GM23248 (cell line): ENCODE results near the gene IMMT.

DNA sequence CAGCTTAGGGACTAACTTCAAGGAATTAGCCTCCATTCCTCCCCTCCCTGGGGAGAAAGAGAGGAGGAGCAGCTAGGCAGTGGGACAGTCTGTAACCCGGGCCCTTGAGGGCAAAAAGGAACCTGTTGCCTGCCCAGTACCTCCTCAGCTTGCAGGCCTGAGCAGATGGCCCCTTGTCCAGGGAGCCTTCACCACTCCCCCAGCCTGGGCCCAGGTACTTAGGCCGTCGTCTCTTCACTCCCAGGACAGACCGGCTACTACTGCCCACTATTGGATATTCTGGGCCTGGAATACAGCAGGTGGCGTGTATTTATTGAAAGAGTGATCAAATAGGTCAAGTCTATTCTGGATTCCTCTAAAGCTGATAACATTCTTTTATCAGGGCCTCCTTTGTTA is 20.2 kb downstream of the SH2D6 start:
- RAMPAGE, long total RNA = no peak

- RAMPAGE, long total RNA = no peak
Measured at GRCh38 chr2:85468243-85469078, 49.9 kb downstream of the SH2D6 start.

GRCh38 chr2:85499883-85500762 is 38.8 kb upstream of the MAT2A start:
- RAMPAGE, long total RNA = no peak

GRCh38 chr2:85539450-85540211 is 663 bp downstream of the MAT2A start:
- RAMPAGE, long total RNA = no peak

- RAMPAGE, long total RNA = no peak
Measured at GRCh38 chr2:85541562-85541830, 2.5 kb downstream of the MAT2A start.

DNA sequence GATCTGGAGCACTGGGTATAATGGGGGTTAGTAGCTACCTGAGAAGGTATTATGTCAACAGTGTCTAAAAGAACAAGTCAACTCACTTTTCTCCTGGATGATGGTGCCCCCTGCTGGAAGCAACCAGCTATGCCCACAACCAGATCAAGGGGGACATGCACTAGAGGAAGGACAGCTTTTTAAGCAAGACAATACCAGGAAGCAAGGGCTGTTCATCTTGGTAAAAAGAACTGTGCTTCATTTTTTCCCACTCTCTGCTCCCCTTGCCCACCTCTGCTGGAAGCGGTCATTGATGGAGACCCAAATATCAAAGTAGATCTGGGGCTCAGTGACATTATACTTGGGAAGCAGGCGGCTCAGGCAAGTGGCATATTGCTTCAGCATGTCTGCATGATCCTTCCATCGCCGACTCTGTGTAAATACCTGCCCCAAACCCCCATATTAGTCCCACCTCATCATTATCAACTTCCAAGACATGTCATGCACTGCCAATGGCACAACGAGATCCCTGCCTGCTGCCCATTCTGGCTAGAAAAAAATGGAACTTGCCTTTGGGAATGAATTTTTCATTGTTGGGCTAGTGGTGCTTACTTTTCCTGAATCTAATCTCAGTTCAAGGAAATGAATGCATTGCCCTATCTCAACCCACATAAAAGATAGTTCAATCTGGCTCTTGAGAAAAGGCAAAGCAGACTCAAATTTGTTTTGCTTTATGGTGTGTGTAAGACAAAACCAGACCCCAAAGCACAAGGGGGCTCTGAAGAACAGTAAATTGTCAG is 9.0 kb downstream of the GGCX start:
- RAMPAGE, long total RNA = no peak

- RAMPAGE, long total RNA = no peak
Measured at GRCh38 chr2:85590979-85591363, 4.6 kb upstream of the RNF181 start.

DNA sequence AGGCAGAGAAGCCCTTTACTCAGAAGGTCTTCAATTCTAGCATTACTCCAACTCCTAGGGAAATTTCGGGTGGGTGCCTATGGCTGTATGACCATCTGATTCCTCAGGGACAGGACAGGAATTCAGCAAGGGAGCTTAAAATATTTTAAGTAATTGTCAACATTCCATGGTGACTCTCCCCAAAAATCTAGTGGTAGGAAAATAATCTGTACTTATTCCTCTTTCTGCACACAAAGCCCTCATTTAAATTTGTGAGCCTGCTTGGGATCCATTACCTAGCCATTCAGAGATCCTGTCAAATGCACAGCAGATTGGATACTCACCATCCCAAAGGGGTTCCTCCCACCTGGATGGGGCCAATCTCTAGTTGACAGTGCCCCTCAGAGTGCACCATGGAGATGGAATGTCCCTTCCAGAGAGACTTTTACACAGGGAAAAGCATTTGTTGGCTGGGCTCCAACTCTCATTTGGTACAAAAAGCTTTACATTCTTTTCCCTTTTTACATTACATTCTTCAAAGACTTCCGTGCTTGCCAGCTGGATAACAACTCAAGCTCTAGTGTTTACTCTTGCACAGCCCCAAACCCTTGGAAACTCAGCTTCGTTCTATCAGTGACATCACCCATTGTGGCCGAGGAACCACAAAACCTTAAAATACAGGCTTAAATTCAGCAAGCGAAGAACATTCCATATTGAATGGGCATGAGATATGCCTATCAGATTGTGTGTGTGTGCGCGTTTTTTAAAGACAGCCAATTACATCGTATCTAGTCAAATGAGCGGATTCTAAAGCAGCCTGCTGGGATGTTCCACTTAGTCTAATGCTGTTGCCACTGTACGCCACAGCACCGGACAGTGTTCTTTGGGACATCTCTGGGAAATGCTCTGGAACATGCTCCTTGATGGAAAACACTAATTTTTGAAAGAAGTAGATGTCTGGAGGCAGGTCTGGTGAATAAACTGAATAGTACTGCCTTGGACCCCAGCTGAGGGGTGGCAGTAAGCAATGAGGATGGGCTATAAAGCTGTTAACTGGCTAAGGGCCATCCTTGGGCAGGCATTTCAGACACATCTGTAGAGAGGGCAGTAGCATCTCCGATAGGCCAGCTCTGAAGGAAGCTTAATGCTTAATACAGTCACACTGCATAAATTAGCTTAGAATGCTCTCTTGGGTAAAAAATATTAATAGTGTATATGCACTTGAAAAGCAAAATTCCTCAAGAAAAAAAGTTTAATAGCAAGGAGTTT is 3.4 kb upstream of the TMEM150A start:
- RAMPAGE, long total RNA = no peak

GRCh38 chr2:85684891-85685257 is 9.3 kb upstream of the GNLY start:
- RAMPAGE, long total RNA = no peak

DNA sequence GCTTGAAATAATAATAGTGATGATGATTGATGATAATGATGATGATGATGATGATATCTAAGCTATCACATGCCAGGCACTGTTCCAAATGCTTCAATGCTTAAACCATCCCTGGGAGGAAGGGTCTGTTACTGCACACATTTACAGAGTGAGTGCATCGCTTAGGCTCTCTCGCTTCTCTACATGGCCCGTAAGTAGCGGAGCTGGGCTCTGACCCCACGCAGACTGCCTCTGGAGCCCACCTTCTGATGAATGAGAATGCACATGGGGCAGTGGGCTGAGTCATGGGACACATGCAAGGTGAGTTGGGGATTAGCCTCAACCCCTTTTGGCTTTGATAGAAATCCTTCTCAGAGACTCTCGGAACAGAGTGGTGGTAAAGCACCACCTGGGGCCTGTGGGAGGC is 15.6 kb downstream of the GNLY start:
- RAMPAGE, long total RNA = no peak

DNA sequence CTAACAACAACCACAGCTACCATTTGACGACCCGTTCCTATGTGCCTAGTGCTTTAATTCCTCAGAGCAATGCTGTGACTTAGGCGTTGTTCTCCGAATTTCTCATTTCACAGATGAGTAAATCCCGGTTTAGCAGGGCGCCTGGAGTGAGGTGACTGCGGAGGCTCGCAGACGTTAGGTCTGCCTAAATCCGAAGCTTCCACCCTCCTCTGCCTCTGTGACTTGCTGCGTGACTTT is 820 bp upstream of the ATOH8 start:
- RAMPAGE, long total RNA = no peak

- RAMPAGE, long total RNA = no peak
Measured at GRCh38 chr2:85778775-85779481, 25.1 kb downstream of the ATOH8 start.

GRCh38 chr2:85811031-85811862 is 57.5 kb downstream of the ATOH8 start:
- RAMPAGE, long total RNA = no peak

- RAMPAGE, long total RNA = no peak
Measured at GRCh38 chr2:85838196-85838661, 50.6 kb downstream of the ST3GAL5 start.

DNA sequence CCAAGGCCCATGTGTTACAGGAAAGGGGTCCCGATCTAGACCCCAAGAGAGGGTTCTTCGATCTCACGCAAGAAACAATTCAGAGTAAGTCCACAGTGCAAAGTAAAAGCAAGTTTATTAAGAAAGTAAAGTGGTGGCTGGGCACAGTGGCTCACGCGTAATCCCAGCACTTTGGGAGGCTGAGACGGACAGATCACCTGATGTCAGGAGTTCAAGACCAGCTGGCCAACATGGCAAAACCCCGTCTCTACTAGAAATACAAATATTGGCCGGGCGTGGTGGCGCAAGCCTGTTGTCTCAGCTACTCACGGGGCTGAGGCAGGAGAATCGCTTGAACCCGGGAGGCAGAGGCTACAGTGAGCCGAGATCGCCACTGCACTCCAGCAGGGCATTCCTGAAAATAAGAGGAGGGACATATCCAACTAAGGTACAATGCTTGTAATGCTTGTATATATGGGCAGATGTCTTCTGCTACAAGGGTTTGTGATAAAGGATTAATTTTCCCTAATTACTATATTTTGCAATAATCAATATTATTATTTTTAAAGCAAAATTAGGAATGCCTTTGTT is 1.2 kb upstream of the ST3GAL5 start:
- RAMPAGE, long total RNA = no peak

- RAMPAGE, long total RNA = no peak
Measured at GRCh38 chr2:85904809-85905884, 16.4 kb upstream of the ST3GAL5 start.

DNA sequence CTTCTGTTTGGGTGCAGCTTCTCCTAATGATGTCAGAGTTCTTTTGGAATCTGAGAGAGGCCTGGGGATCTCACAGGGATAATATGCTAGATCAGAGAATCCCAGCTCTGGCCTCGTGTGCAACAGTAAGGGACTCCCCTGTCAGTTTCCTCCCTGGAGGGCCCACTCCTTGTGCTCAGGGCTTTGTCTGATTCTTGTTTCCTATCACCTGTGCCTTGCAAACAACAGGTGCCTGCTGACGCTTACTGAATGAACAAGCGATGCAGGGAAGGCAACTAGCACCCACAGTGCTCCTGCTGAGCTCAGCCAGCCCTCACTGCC is 66.2 kb downstream of the POLR1A start:
- RAMPAGE, long total RNA = no peak

DNA sequence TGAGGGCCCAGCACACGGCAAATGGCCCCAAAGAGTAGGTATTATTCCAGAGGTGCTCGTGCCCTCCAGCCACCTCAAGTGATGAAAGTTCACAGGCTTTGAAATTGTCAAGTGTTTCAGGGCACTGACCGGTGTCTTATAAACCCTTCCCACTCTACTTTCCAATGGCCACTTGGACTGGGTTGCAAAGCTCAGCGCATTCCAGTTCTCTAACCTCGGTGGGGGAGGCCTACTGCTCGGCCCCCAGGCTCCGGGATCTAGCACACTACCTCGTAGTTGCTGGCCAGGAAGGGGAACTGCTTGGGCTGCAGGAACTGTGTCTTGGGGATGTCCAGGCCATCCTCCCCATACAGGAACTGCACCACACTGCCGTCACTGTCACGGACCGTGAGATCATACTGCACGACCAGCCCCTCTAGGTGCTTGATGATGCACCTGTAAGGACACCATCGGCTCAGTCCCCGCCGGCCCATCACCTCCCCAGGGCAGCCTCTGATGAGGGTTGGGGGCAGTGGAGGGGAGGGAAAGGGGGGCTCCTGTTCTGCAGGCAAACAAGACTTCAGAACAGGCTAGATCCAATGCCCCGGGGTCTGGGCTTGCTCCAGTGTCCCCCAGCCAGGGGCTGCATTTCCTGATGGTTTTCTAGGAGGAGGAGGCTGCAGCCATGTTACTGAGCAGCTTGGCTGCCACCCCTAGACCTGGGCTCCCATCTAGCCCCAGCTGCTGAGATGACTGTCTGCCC is 61.6 kb downstream of the POLR1A start:
- RAMPAGE, long total RNA = no peak

DNA sequence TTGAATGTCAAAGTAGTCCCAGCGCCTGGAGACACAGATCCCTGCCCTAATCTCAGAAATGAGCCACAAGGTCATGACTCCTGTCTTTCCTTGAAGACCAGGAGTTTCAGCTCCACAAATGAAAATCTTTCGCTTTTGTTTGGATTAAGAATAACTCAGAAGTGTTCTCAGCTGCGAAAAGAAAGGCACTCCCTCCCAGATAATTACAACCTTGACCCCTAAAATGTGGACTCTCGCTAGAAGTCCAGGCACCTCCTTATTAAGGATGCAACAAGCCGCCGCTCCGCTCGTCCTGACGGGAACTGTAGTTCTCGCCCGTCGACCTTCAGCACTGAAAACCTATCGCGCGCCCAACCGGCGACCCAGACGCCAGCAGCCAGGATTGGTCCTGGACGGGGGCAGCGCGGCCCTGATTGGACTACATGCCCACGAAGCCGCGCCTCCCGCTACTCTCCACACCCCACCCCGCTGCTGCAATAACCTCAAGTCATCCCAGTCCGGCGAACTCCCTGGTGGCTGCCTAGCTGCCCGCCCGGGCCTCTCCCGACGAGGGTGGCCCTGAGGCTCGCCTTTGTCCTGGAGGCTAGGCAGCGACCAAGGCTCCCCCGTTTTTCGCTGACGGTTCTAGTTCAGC is 475 bp downstream of the IMMT start:
- RAMPAGE, long total RNA = no peak

DNA sequence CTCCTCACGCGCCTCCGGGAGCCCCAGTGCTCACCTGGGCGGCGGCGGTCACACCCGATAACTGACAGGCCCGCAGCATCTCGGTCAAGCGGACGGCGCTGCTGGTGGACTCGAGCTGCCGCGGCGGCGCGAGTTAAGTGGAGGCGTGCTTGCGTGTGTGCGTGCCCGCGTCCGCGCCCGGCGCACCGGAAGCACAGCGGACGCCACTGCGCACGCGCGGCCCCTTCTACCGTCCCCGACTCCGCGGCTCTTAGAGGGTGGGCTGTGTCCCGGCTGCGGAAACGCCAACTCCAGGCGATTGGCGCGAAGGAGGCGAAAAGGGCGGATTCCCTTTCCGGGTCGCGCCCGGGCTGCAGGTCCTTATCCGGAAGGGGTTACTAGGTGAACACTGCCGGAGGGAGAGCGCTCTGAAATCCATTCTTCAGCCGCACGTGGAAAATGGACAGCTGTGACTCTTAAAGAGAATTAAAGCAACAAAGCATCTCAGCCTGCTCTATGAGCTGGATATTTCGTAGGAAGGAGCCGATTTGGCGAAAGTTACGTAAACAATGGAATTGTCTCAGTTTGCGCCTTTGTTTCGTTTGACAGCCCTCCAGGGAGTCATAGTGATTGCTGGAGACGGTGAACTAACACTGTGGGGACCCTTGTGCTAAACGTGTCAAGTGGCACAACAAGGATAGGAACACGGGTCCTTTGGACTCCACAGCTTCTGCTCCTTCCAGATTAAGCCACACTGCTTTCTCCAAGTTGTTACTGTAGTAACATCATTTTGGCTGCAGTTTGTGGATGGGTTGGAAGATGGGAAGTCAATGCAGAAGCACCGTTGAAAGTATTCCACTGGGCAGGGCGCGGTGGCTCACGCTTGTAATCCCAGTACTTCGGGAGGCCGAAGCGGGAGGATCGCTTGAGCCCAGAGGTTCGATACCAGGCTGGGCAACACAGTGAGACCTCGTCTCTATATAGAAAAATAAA is at the start of gene IMMT:
Gene IMMT (minus strand): TSS at position 159 of the 972 bp plus-strand sequence.
- RAMPAGE, long total RNA = start-site peak on the minus strand centred at position 127 of the sequence, 49 bp wide, 174 and 216 reads in 2 replicates